Left colon (tissue), 1 donor: Measurements from ENCODE around the gene ZNF473.

DNA sequence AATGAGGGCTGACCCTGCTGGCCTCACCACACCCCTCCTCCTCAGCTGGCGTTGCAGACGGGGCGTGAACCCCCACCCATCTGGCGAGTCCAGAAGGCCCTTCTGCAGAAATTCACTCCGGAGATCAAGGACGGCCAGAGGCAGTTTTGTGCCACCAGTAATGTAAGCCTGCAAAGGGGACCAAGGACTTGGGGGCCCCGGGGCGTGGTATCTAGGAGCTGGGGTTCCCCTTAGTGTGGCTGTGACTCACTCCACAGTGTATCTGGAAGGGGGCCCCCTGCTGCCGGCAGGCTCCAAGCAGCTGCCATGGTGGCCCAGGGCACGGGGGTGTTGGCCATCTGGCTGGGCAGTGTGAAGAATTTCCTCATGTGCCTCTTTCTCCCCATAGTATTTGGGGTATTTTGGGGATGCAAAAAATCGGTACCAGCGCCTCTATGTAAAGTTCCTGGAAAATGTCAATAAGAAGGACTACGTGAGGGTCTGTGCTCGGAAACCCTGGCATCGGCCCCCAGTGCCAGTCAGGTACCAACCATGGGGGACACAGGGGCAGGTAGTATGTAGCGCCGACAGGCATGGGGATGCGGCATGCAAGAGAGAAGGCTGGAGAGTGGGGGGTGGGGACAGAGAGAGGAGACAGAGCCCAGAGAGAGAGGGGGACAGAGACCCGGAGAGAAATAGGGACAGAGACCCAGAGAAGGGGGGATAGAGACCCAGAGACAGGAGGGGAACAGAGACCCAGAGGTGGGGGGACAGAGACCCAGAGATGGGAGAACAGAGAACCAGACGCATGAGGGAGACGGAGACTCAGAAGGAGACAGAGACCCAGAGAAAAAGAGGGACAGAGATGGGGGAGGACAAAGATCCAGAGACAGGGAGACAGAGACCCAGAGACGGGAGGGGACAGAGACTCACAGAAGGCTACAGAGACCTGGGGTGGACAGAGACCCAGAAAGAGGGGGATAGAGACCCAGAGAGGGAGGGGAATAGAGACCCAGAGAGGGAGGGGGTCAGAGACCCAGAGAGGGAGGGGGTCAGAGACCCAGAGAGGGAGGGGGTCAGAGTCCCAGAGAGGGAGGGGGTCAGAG, 23.8 kb downstream of the PRR12 start:
- PRO-cap = no peak

DNA sequence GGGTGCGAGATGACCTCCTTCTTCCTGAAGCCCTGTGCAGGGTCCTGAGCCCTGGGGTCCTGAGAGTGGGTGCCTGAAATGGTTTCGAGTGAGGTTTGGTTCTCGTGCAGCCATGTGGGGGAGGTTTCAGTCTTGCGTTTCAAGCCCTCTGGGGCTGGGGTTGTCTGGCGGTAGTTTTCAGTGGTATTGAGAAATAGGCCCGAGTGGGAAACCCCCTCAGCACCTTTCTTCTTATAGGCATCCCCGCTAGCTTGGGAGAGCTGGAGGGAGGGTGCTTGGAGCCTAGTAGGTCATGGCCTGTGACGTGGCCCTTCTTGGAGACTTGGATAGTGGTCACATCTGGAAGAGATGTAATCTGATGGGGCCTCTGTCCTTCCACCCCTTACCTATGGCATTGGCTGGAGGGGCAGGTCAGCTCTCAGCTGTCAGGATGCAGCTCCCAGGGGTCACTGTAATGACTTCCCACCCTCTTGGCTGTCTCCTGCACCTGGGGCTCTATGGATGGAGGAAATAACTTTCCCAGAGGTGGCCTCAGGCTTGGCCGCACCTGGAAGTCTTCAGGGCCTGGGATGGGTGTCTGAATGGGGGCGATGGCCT, 1.3 kb downstream of the PRMT1 start:
- PRO-cap = no peak

DNA sequence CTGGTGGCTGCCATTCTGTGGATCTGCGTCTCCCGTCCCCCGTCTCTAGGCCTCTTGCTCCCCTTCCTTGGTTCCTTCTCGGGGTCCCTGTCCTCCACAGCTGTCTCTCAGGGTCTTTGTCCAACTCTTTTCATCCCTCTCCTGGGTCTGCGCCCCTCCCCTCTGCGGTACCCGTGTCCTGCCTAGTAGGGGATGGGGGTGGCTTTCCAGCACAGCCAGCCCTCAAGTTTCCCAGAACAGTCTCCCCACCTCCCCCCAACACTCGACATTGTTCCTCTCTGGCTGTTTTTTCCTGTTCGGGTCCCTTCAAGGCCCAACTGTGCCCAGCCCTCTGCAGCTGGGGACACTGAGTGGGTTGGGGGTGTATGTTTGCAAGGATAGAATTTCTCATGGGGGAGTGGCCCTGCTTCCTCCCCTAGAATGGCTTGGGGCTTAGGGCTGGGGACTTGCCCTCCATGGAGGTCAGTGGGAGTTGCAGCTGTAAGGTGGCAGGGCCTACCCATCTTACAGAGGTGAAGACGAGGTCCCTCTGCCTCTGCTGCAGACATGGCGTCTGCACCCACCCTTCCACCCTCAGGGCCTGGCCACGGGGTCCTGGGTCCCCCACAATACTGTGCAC, 739 bp upstream of the ADM5 start:
- PRO-cap = no peak

DNA sequence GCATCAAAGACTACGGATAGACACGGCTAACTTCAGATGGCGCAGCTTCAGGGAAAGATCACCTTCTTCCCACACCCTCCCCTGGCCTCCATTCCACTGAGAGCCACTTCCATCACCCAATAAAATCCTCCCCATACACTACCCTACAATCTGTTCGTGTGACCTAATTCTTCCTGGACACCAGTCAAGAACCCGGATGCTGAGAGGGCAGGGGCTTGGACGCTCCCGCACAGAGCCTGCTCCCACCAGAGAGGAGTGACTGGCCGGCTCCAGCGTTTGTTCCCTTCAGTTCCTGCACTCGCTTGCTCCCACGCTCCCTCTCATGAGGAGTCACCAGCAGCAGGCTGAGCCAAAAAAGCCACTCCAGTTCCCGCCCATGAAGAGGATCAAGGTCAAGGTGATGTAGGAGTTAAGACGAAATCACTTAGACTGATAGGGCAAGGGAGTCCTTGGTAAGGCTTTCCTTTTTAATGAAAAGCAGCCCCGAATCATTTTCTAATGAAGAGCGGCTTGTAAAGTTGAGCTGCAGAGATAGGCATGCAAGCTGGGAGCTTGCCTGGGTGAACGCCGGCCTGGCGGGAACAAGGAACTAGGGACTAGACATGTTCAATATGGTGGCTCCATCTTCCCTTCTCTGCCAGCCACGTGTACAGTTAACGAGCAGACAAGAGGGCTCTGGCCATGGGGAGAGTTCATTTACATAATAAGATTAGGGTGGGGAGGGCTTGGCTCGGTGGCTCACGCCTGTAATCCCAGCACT, 35.6 kb downstream of the TSKS start:
- PRO-cap = no peak

DNA sequence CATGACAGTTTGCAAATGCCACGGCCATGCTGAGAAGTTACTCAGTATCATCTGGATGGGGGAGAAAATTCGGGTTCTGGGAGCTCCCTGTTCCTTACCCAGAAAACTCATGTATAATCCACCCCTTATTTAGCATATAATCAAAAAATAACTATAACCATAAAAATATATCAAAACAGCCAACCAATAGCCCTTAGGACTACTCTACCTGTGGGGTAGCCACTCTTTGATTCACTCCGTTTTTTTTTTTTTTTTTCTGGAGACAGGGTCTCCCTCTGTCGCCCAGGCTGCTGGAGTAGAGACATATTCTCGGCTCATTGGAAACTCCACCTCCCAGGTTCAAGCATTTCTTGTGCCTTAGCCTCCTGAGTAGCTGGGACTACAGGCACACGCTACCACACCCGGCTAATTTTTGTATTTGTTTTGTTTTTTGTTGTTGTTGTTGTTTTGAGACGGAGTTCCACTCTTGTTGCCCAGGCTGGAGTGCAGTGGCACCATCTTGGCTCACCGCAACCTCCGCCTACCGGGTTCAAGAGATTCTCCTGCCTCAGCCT, 34.5 kb downstream of the TSKS start:
- PRO-cap = no peak

DNA sequence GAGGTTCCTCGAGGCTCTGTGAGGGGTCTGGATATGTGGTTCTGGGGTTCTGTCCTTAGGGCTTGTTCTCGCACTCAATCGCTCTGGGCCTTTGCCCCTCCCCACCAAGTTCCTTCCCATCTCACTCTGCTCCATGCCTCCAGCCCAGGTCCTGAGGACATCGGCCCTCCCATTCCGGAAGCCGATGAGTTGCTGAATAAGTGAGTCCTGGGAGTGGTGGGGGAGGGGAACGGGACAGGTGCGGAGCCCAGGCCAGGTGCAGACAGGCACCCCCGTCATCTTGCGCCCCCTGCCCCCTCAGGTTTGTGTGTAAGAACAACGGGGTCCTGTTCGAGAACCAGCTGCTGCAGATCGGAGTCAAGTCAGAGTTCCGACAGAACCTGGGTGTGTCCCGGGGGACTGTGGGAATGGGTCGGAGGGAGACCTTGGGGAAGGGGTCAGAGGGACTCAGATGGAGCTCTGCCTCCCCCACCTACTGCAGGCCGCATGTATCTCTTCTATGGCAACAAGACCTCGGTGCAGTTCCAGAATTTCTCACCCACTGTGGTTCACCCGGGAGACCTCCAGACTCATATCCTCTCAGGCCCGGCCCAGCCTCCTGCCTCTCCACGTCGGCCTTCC, 10.2 kb downstream of the FUZ start:
- PRO-cap = no peak

DNA sequence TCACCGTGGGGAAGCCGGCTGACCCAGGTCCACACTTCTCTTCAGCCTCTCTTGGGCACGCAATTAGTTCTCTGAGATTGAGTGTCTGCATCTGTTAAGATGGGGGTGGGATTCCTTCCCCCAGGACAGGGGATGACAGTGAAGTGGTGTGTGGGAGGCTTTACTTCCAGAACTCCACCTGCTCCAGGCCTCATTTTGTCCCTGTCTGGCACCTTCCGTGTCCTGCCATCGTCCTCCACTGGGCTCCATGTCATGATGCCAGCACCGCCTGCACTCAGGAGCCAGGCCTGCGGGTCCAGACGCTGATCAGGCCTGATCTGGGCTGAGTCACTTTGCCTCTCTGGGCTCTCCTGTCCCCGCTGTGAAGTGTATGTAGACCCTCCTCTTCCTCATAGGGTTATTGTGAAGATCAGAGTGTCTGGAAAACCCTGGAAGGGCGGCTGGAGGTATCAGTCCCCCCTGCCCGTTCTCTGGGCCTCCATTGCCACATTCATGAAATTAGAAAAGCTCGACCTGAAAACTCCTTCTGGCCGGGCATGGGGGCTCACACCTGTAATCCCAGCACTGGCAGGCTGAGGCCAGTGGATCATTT, 9.6 kb downstream of the FUZ start:
- PRO-cap = no peak

DNA sequence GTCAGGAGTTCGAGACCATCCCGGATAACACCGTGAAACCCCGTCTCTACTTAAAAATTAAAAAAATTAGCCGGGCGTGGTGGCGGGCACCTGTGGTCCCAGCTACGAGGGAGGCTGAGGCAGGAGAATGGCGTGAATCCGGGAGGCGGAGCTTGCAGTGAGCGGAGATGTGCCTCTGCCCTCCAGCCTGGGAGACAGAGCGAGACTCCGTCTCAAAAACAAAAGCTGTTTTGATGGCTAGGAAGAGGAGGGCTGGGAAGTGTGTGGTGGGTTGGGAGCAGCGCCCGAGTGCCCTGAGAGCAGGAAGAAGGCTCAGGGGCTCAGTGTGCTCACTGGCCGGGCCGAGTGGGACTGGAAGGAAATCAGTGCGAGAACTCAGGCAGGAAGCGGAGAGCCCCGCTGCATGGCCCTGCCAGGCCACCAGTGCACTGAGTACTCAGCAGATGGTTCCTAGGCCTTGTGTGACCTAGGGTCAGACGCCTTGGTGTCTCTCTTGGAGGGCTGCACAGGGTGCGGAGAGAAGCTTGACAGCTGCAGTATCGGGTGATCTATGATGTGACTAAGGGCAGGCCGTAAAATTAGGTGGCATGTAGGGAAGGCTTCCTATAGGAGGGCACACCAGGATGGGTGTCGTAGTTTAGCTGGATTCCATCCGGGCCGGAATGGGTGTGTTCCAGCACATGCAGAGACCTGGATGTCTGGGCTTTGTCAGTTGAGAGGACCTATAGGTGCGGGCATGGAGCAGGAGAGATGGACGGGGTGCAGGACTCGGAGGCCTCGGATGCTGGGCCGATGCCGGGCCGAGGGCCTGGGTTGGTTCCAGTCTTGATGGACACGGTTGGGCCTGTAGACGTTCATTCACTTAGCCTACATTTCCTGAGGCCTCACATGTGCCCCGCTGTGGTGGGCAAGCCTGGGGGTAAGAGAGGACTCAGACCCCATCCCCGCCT, 8.3 kb downstream of the MED25 start:
- PRO-cap = no peak

DNA sequence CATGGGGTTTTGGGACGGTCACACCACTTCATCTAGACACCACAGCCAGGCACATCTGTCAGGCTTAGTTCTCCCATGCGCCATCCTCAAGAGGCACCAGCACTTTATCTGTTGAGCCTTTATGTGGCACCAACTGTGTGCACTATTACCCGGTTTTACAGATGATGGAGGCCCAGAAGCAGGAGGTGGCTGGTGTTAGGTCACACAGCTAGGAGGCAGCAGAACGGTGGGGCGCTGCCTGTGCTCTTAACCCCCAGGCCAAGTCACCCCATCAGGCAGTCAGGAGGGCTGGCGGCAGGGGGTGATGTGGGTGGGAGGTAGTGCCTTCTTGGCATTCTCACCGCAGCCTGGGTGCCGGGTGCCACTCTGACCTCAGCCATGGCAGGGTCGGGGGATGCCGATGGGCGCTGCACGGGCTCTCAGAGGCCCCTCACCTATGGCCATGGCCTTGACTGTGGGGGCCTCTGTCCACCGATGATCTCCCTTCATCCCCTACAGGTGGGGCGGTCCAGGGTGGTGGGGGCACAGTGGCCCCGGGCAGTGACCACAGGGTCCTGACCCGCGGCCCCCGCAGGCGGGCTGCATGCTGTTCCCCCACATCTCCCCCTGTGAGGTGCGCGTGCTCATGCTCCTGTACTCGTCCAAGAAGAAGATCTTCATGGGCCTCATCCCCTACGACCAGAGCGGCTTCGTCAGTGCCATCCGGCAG, 10.8 kb downstream of the PNKP start:
- PRO-cap = no peak

DNA sequence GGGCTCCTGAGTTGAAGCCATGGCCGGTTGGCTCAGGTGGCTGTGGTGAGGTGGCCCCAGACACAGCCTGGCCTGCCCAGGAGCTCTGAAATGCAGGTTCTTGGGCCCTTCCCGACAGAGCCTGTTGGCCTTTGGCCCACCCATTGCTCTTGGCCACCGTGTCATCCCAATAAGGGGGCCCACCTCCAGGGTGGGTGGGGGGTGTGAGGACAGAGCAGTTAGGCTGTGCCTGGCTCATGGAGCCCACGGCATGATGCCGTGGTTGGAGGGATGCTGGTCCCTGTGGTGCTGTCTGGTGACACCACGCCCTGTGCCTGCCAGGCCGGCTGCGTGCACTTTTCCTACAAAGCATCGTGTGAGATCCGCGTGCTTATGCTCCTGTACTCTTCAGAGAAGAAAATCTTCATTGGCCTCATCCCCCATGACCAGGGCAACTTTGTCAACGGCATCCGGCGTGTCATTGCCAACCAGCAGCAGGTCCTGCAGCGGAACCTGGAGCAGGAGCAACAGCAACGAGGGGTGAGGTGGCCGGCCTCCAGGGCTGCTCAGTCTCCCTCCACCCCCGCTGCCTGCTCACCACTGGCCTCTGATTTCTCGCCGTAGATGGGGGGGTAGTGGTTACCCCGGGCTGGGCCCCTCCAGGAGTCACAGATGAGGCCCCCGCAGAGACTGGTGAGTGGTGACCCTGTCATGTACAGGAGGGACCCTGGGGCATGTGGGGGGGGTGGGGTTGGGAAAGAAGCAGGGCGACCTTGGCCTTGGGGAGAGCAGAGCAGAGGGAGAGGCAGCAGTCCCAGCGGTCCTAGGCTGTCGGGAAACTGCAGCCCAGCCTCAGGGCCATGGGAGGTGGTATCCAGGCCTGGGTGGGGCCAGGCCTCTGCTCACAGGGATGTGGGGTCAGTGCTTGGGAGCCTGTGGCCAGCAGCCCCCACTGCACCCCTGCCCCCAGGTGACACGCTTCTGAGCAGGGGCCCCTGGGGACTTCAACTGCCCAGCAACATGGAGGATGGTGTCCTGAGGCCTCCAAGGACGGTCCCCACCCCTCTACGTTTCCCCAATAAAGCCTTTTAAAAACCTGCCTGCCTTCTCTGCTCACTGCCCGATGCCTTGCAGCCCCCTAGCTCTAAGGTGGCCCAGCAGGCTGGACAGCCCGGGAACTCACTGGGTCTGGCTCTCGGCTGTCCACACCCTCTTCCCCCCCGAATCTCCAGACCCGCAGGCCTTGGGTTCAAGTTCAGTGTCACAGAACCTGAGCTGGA, 7.3 kb downstream of the PNKP start:
- PRO-cap = no peak

GRCh38 chr19:49969266-49969717, 8.3 kb upstream of the SIGLEC11 start:
- PRO-cap = no peak

GRCh38 chr19:50025614-50026445, at the start of gene ZNF473:
ZNF473 (plus strand) TSS chr19:50026005.
- PRO-cap = bidirectional peak, plus-strand start at chr19:50026032, minus-strand start at chr19:50025877

- PRO-cap = no peak
Observed at GRCh38 chr19:50169832-50170108, 6.7 kb upstream of the IZUMO2 start.

DNA sequence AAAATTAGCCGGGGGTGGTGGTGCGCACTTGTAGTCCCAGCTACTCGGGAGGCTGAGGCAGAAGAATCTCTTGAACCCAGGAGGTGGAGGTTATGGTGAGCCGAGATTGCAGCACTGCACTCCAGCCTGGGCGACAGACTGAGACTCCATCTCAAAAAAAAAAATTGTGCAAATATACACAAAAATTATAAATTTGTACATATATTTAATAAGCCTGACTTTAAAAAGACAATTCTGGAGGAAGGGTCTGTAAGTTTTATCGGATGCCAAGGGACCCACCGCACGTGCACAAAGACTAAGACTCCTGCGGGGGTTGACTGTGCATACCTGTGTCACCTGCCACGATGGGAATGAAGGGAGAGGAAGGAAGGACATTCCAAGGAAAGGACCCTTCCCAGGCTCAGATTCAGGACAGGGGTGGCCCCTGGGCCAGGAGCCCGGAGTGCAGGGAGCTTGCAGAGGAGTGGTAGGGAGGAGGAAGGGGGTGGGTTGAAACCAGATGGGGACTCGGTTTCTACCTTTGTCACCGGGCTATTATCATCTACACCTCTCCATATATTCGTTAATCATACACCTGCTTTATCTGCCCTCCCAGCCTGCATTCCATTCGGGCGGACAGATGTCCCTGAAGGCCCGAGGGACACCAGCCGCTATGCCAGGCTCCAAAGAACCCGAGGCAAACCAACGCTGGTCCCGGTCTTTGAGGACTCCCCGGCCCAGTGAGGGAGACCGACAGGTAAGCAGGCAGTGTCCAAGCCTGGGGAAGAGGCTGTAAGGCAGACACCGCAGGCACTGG, 15.7 kb upstream of the MYH14 start:
- PRO-cap = bidirectional peak, plus-strand start at position 618 of the sequence, minus-strand start at position 509 of the sequence

DNA sequence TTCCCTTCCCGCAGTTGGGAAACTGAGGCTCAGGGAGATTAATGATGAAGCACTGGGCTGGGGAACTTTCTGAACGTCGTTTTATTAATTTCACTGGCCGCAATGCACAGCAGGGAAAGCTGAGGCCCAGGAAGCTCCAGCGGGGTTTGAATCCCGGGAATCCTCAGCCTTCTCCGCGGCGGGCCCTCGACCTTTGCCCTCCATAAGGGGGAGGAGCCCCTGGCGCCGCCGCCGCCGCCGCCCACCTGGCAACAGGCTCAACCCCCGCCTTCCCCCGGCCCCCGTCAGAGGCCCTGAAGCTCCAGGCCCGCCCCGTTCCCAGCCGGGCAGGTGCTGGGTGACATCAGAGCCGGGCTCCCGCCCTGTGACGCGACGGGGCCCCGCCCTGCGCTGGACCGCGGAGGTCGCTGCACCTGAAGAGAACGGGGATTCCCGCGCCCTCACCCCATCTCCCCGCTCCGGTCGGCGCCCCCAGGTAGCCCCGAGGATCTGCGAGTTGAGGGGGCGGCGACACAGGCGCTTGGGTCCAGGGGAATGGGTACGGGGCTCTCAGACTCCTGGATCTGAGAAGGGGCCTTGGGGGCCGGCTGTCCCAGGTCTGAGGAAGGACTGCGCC, 1.8 kb downstream of the MYH14 start:
- PRO-cap = bidirectional peak, plus-strand start at position 428 of the sequence, minus-strand start at position 148 of the sequence

DNA sequence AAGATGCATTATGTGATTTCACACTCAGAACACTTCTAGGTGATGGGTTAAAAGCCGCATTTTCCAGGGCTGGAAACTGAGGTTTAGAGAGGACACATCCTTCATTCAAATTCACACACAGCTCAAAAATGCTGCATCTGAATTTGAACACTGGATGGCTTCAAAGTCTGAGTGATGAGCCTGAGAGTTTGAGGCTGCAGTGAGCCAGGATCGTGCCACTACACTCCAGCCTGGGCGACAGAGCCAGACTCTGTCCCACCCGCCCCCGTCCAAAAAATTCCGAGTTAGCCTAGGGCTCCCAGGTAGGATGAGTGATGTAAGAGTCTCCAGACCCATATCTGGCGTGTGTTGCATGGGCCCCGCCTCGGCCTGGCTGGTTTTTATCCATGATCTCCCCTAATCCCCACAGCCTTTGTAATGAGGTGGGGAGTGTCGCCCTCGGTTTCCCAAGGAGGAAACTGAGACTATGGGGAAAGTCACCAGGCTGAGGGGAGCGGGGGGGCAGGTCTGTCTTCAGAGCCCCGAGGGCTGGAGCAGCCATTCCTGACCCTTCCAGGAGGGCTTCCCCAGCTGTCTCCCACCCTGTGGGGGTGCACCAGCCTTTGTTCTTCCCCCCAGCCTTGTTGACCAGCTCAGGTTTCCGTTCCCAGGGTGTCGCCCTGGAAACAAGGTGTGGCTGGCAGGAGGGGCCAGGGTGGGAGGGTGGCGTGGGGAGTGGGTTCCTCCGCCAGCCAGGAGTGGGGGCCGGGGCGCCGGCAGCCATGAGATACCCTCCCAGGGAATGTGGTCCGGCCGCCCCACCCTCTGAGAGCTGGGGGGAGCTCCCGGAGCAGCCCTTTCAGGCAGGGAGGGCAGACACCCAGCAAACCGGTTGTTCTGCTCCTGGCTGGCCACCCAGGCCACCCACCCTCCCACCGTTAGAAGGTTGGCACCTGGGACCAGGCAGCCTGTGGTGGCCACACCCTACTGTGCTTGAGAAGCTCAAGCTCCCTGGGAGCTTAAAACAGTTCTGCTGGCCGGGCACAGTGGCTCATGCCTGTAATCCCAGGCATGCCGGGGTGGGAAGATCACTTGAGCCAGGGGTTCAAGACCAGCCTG, 11.5 kb downstream of the MYH14 start:
- PRO-cap = bidirectional peak, plus-strand start at position 1,006 of the sequence, minus-strand start at position 783 of the sequence

- PRO-cap = unidirectional peak, plus-strand start at chr19:50333914
Observed at GRCh38 chr19:50333026-50334160, 4.2 kb upstream of the KCNC3 start.

GRCh38 chr19:50433104-50433255, 288 bp downstream of the MYBPC2 start:
- PRO-cap = no peak

GRCh38 chr19:50461166-50461689, 15.1 kb upstream of the EMC10 start:
- PRO-cap = no peak

DNA sequence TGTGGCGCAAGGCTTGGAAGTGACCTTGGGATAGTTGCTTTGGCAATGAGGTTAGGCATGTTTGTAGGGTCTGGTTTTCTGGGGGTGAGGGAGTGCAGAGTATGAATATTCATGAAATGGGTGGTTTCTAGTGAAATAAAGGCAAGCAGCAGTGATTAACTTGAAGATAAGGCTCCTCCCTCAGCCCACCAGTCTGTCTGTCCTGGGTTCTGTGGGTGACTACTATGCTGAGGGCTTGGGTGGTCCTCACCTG, 932 bp upstream of the GARIN5A start:
- PRO-cap = no peak